ENCODE measurements around a stretch of chr9.

DNA sequence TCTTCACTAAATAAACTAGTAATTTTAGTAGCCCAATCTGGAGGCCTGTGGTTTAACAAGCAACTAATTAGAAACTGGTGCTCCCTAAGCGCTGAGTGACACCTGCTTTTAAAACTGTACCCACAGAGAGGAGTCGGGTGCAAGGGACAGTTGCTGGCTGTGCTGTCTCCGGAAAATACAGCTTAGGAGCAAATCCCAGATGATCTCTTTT lies 148.2 kb downstream of the TTLL11 start:
- RRBS, result no CpG with 5 or more reads among the region's 3 CpGs

DNA sequence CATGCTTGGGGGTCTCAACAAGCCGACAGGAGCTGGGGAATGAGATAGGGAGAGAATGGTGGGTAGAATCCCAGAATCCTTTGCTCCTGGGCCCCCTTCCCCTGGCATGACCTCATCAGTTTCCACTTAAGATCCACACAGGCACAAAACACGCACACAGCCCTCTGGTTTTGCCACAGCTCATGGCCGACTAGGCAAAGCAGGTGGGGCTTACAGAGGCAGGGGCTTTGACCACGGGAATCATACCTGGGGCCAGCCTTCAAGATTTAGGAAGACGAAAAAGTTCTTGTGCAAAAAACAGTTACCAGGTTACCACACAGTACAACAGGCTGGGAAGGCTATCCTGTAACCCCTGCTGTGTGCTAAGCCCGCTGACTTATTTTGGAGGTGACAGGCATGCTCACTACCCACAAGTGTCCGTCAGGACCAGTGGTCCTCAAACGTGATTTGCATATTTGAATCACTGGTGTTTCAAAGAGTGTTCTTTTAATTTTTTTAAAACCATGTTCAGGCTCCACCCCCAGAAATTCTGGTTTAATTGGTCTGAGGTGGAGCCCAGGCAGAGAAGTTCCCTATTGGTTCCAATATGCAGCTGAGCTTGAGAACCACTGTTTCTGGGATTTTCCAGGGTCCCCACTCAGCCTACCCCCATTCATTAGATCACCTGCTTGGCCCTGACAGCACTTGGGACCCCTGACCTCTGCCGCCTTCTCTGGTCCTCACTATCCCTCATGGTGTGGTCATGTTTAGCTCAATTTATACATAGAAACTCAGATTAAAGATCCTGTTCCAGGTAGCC lies 146.7 kb downstream of the TTLL11 start:
- RRBS, result no CpG with 5 or more reads among the region's 9 CpGs

DNA sequence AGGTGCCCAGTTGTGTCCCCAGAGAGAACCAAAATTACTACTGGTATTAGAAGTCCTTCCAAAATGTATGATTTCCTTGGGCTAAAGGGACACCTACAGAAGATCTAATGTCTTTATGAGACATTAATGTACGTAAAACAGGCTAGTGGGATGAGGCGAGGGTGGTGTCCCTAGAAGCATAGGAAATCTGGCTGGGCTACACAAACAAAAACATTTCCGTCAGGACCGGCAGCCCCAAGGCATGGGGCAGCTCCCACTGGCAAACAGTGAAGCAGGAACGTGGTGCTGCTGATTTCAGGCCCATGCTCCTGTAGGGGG lies 42.2 kb downstream of the MRRF start:
- RRBS, result 79% methylated on average over 1 of the region's 5 CpGs

GRCh38 chr9:123132470-123133402 lies 99.3 kb downstream of the GPR21 start:
- RRBS, result no CpG with 5 or more reads among the region's 8 CpGs

GRCh38 chr9:123339924-123340835 lies 15.8 kb upstream of the CRB2 start:
- RRBS, result no CpG with 5 or more reads among the region's 22 CpGs

DNA sequence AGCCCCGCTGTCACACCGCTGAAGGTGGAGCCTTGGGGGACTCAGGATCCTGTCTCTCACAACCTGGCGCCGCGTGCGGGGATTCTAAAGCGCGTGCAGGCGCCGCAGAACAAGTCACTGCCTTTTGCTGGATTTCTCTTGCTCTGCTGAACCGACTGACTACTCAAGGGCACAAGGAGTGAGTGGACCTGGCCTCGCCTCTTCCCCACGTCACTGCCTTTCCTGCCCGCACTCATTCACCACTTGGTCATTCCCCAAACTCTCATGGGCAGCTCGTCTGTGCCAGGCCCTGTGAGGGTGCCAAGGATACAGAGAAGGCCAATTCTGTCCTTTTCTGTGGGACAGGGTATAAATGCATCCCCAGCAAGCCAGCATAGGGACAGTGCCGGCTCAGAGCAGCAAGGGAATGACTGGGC lies 69.4 kb downstream of the CRB2 start:
- RRBS, result no CpG with 5 or more reads among the region's 16 CpGs

DNA sequence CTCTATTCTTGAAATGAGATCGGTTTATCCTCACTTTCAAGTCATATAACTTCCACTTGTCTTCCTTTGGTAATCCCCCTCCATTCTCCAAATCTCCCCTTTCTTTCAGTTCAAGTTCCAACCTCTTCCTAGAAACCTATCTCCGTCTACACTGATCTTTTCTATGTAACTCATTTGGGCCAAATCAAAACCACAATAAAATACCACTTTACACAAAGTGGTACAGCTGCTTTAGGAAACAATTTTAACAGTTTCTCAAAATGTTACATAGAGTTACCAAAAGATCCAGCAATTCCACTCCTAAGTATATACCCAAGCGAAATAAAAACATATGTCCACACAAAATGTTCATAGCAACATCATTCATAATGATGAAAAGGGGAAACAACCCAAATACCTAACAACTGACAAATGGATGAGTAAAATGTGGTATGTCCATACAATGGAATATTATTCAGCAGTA lies 6.3 kb downstream of the DENND1A start:
- RRBS, result no CpG with 5 or more reads among the region's 3 CpGs

- RRBS, result 1% methylated on average over 26 of the region's 34 CpGs
These were observed 33.9 kb downstream of the LHX2 start for GRCh38 chr9:124045462-124045938.

DNA sequence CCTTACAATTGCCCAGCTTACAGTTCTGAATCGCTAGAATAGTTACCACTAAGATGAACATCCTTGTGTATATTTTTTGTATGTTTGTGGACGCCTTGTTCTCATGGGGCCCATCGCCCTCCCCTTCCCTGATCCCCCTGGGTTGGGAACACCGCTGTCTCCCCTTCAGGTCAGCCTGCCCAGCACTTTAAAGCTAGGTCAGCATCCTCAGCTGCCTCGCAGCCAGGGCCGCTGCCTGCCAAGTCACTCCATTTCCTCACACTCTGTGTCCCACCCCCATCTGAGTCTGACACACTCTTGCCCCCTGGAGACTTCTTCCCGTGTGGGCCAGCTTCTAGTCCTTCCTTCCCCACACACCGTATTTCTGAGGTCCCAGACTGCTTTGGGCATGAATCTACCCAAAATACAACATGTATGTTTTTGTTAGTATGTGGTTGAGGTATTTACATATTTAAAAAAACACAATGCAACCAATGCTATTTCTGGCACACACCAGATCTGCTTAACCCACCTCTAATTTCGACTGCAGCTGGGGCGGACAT lies 120.5 kb upstream of the NEK6 start:
- RRBS, result no CpG with 5 or more reads among the region's 10 CpGs

- RRBS, result 3% methylated on average over 3 of the region's 28 CpGs
These were observed 24.3 kb downstream of the NEK6 start for GRCh38 chr9:124281745-124282723.

GRCh38 chr9:124282724-124283320 lies 25.1 kb downstream of the NEK6 start:
- RRBS, result no CpG with 5 or more reads among the region's 16 CpGs

DNA sequence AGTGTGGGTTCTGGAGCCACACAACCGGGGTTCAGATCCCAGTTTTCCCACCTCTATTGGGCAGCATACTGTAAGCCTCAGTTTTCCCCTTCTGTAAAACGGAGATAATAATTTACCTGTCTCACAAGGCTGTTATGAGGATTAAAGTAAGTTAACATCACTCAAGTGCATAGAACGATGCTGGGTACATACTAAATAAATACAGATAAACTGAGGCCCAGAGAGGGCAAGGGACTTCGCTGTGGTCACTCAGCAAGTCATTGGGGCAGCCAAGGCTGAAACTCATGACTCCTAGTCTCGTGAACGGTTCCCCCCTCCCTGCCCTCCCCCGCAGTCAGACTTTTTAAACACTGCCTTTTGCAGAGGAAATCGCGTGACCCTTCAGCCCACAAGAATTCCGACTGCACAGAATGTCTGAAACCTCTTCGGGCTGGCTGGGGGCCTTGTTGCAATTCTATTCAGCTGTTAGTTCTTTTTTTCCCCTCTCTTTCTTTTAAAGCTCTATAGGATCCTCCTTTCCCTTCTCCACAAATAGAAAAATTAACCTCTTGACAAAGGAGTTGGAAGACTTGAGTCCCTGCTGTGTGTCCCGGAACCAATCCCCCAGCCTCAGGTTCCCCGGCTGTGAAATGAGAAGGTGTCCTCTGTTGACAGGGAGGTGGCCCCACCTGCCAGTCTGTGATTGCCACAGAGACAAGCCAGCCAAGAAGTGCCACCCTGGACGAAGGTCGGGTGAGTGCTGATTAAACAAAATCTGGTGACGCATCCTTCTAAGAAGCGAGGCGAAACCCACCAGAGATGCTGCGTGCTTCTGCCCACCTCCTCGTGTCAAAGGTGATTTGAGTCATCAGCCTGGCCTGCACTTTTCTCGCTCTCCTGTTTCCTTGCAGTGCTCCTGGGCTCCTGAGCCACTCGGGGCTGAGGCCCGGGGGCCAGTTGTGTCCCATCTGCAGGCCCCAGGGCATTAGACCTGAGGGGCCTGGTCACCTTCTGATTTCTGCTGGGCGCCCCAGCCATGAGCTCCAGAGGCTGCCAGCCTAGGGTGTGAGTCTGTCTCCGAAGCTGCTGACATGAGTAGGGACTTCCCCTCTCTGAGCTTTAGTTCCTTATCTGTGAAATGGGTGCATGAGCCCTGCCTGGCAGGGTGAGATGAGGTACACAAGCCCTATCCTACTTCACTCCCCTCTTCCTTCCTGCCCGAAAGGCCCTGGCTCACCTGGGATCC lies 28.4 kb downstream of the NEK6 start:
- RRBS, result no CpG with 5 or more reads among the region's 26 CpGs

- RRBS, result no CpG with 5 or more reads among the region's 8 CpGs
These were observed 61.8 kb downstream of the PSMB7 start for GRCh38 chr9:124353355-124353978.

DNA sequence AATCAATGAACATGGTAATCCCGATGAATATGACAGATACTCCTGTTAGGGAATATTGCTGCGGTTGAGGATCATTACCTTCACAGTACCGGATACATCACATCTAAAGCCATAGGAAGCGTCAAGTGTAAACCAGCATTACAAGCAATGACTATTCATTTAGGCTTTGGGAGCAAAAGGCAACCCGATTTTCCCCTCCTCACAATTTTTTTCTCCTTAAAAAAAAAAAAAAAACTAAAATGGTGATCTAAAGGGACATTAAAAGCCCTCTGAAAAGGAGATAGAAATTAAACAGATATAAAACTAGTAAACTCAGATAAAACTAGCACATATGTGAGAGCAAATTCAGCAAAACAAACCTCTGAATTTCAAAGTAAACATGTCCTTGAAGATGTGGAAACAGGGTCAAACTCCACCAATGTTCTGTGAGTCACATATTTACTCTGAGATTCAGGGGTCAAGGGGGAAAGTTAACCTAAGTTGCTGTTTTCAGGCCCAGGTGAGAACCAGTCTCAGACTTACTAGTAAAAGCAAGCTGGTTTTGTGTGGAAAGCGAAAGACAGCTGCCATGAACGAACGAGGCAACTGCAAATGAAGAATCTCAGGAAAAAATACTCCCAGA lies 29.2 kb downstream of the PSMB7 start:
- RRBS, result no CpG with 5 or more reads among the region's 8 CpGs

- RRBS, result 1% methylated on average over 13 of the region's 50 CpGs
These were observed 27.6 kb downstream of the ADGRD2 start for GRCh38 chr9:124477756-124478359.

DNA sequence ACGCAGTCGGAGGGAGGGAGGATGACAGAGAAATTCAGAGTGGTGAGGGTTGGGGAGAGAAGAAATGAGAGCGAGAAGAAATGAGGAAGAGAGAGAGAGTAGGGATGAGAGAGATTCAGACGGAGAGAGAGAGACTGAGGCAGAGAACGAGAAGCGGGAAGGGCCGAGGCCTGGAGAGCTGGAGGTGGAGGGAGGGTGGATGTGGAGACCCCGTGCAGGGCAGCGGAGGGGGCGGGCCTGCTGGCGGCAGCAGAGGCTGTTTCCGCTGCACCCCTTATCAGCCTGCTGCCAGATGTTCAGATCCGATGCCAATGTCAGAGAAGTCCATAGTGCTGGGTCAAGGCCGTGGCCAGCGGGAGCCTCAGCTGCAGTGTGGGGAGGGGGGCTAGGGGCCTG lies 4.8 kb upstream of the NR5A1 start:
- RRBS, result no CpG with 5 or more reads among the region's 15 CpGs

DNA sequence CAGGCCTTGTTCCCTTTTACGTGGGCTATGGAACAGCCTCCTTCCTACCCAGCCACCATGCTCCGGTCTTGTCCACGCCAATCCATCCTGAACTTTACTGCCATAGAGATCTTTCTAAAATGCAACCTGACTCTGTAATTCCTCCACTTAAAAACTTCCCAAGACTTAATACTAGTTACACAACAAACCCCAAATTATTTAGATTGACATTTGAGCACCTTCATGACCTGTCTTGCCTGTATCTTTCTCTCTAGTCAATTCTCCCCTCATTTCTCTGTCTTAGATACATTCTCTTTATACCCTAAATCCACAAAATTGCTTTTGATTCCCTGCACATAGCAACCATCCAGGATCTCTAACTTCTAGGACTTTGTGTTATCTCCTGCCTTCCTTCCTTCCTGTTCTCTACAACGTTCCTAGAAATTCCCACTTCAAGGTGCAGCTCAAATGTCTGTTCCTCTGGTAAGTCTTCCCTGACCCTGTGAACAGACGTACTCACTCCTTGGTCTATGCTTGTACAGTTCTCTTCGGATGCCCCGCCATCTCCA lies 24.8 kb upstream of the NR5A1 start:
- RRBS, result no CpG with 5 or more reads among the region's 7 CpGs

DNA sequence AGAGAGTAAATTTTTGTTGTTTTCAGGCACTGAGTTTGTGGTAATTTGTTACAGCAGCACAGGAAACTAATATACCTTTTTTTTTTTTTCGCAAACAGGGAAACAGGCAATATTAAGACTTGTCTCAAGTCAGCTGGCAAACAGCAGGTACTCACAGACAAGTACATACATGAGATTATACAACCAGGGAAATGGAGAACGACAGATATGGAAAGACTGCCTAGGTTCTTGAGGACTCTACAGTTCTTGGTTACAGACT lies 49.5 kb upstream of the NR5A1 start:
- RRBS, result no CpG with 5 or more reads among the region's 2 CpGs

GRCh38 chr9:124624594-124625017 lies 117.4 kb upstream of the NR5A1 start:
- RRBS, result no CpG with 5 or more reads among the region's 1 CpG

GRCh38 chr9:124725083-124725612 lies 46.0 kb downstream of the NR6A1 start:
- RRBS, result no CpG with 5 or more reads among the region's 6 CpGs